Measurements from ENCODE around the gene VPS25.

DNA sequence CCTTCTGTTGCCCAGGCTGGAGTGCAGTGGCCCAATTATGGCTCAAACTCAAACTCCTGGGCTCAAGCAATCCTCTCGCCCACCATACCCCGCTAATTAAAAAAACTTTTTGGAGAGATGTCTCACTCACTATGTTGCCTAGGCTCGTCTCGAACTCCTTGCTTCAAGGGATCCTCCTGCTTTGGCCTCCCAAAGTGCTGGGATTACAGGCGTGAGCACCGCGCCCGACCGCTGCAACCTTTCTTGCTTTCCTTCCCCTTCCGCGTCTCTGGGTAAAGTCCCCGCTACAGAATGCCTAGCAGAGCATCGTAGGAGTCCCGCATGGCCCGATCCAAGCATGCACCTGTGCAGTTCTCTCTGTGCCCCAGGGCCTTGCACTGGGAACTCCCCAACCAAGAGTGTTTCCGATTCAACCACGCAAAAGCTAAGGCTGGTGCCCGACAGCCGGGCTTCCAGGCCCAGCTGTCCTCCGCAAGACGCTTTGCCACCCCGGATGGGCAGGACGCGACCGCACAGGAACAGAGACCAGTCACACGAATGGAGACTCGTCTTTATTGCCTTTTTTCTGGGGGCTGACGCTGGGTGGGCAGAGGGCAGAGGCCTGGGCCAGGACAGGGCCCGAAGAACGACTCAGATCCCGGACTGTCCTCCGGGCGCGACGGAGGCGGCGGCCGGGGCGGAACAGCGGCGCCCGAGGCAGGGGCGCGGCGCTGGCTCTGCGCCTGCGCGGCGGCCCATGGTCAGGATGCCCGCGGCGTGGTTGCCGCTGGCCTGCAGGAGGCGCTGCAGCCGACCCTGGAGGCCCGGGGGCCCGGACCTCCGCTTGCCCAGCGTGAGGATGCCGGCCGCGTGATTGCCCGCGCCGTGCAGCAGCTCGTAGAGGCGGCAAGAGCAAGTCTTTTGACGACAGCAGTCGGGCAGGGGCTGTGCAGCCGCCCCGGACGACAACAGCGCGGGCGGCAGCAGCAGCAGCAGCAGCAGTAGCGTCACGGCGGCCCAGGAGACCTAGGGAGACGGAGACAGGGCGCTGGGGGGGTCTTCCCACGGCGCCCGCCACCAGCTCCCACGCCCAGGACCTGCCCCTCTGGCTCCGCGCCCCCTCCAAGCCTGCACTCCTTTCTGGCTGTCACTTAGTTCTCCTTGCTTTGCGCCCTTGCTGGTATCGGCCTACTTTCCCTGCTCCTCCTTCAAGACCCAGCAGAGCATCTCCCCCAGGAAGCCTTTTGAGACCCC, 1.3 kb downstream of the HCRT start:
- RRBS, result 2% methylated on average over 15 of the region's 88 CpGs

- RRBS, result no CpG with 5 or more reads among the region's 7 CpGs
Observed at GRCh38 chr17:42273509-42274355, 2.5 kb downstream of the STAT5B start.

DNA sequence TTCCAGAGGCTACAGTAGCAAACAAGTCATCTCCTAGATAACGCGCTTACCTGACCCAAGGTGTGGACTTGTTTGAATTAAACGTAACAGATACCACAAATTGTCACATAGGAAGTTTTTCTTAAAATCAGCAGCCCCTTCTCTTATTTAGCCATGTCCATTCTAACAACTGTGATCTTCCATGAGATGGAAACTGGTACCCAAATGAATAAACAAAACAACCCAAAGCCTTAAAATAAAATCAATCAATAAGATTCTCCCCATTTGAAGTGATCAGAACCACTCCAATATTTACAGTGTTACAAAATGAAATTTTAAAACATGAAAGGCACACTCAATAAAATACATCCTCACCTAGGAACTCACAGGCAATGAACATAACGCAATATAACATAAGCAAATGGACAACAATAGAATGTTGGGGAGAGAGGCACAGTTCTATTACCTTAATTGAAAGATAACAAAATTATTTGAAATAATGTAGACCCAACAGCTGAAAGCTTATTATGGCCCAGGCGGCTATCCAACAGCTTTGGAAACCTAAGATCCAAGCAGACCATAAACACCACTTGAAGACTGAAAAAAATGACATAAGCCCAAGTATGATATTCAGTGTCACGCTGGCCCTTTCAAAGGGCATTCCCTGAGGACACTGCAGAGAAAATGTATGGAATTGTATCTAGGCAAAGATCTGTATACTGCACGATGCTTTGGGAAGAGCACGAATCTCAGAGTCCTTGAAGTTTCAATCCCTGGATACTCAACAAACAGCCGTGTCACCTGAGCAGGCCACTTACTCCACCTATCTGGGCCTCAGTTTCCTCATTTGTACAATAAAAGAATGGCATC, 1.6 kb downstream of the STAT5B start:
- RRBS, result no CpG with 5 or more reads among the region's 9 CpGs

DNA sequence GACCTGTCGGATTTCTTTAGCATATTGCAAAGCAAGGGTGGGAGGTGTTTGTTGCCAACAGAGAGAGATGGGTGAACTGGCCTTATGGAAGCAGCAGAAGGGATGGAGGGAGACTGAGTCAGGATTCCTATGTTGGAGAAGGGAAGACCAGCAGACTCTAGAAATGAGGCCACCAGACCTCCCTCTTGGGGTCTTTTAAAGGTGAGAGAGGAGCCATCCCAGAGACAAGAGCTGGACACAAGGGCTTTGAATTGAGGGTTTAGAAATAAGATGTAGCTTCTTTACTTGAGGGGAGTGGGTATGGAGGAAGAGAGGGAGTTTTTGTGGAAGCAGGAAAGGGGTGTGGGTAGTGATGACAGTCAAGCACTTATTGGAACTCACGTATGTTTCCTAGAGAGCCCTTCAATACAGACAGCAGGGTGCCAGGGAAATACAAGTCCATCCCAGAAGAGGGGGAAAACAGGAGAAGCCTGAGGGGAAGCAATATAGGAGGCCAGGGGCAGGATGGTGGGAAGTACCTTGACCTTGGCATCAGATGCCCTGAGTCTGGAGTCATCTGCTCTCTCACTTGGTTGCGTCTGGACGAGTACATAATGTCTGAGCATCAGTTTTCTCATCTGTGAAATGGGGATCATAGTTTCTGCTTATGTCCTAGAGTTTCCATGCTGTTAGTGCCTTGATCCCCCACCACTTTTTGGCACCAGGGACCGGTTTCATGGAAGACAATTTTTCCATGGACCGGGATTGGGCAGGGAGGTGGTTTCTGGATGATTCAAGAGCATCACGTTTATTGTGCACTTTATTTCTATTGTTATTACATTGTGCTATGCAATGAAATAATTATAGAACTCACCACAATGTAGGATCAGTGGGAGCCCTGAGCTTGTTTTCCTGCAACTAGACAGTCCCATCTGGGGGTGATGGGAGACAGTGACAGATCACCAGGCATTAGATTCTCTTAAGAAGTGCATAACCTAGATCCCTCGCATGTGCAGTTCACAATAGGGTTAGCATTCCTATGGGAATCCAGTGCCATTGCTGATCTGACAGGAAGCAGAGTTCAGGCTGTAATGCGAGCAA, 2.2 kb downstream of the STAT5A start:
- RRBS, result no CpG with 5 or more reads among the region's 9 CpGs

DNA sequence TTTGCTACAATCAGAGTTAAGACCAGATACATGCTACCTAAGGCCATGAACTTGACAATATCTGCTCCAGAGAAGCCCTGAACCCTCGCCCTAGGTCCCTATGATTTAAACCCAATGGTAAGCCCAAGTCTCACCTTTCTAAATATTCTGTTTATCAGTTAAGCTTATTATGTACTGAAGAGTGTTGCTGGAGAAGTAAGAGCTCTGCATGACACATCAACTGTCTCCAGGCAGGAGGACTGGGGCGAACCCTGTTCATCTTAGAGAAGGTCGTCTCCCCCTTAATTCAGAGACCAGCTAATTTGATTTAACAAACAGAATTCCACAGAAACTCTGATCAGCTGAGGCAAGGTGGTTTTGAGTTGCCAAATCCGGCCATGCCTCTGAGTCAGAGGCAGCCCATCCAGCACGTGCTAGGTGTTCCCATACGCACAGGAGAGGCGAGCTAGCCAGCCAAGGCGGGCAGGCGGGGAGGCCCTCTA, 25.4 kb downstream of the STAT5A start:
- RRBS, result no CpG with 5 or more reads among the region's 9 CpGs

GRCh38 chr17:42472525-42473604, 14.2 kb downstream of the ATP6V0A1 start:
- RRBS, result no CpG with 5 or more reads among the region's 16 CpGs

GRCh38 chr17:42562987-42563561, 1.1 kb downstream of the COASY start:
- RRBS, result no CpG with 5 or more reads among the region's 23 CpGs

DNA sequence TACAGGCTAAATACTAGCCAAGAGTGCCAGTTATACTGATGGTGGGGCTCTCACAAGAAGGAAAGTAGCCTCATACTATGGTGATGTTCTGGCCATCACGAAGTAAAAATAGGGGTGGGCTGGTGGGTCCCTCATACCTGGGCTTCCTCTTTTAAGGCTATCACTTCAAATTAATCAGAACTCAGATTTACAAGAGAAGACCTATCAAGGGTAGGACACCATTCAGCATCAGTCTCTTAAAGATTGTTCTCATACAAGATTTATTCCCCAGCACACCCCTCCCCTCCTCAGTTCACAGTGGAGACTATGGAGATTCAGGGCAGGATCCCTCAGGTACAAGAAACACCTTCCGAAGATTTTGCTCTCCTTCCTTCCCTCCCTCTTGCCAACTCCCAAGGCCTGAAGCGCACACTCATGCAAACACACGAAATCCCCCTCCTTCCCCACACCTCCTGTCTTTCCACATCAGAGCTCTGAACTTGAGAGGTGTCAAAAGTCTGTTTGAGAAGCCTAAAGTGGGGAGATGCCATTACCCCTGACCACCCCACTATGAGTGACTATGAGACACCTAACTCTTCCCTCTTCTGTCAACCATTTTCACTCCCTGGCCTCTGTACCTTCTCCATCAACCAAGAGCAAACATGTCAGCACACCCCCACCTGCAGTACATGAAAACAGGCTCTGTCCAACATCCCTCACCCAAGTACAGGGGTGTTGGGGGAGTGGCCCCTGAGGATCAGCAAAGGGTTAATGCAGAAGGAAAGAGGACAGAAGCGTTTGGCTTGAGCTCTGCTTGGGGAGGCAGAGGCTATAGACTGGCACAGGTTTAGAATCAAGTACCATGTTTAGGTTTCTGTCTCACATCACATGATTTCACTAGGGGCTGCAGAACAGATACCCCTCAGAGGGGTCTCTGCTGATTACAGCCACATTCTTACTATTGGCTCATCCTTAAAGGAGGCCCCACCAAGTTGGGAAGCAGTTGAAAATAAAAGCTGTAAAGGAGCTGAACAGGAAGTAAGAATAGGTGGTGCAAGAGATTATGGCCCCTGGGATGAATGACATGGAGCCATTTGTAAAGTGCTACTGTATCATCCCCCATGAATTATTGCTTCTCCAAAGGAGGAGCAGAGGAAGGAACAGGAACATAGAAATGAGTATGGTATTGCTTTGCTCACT, 2.1 kb upstream of the PSMC3IP start:
- RRBS, result no CpG with 5 or more reads among the region's 5 CpGs

DNA sequence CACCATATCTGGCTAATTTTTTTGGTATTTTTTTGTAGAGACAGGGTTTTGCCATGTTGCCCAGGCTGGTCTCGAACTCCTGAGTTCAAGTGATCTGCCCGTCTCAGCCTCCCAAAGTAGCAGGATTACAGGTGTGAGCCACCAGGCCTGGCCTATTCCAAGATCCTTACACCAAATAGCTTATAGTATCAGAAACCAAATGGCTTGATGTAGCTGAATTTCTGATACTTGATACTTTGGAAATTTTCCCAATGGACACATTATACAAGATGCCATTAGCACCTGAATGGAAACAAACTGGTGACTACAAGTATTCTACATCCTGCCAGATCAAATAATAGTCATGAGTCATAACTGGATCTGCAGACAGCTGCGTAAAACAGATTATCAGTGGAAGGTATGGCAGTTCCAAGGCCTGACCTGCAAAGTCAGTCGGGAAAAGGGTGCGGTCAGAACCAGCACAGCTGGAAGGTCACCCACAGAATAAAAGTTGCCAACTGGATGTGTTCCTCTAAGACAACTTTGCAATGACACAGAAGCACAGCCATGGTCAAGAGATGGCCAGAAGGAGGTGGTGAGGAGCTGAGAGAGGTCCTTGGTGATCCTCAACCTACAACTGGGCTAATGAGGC, 14.6 kb downstream of the TUBG1 start:
- RRBS, result no CpG with 5 or more reads among the region's 5 CpGs

GRCh38 chr17:42749012-42749641, 4.3 kb upstream of the EZH1 start:
- RRBS, result no CpG with 5 or more reads among the region's 9 CpGs

DNA sequence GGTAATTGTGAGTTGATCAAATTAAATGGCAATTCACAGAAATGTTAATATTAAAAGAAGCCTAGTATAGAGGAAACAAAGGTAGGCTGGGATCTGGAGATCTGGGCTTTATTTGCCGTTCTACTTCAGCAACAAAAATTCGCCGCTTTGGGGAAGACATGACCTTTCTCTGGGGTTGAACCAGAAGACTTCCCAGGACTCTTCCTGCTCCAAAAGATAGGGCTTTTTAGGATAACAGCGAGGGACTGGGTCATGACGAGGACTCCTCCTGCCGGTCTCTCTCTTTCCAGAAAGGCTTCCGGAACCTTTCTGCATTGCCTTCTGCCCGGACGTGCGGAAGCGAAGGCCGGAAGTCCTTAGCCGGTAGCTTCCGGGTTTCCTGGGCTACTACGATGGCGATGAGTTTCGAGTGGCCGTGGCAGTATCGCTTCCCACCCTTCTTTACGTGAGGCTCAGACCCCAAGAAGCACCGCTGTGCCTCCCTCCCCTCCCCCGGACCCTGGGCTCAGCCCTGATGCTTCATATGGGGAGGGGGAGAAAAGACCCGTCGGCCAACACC, at the start of gene VPS25:
Gene VPS25 (plus strand): TSS at position 366 of the 559 bp plus-strand sequence.
- RRBS, result 0% methylated on average over 1 of the region's 24 CpGs

DNA sequence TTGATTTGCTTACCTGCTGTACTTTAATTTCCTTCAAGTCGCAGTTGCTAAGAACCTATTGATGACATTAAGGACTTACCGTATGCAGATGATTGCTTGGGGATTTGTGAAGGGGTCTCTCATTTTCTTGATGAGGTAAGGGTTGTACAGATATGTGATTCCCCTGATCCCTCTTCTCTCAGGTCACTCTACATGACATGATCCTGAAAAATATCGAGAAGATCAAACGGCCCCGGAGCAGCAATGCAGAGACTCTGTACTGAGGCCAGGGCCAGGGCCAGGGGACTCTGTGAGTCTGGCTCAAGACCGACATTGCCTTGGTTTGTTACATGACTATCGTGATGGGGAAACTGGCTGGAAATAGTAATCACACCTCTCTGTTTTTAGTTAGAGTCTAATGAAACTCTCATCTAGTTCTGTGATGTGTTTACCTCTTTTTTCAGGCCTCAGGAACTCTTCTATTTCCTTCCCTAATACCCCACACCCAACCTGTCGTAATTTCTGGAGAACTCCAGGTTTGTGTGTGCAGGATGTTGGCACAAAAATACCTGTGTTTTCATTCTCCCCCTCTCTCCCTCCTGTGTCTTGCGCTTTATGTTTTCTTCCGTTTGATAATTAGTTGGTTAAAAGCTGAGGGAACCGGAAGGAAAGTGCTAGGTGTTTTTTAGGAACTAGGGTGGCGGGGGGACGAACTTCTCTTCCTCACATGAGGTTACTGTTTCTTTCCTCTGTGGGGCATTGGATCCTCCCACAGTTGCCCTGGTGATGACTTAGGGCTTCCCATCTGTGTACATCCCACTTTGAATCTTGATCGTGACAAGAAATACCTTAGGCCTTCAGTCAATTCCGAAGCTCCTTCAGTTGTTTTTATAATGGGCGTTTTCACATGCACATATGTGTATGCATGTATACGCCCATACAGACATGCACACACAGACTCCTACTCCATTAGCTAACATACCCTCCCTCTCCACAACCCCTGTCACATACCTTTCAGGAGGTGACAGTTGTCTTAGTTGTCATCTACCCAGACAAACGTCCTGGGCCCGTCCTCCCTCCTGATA, 2.7 kb upstream of the AOC2 start:
- RRBS, result no CpG with 5 or more reads among the region's 19 CpGs

DNA sequence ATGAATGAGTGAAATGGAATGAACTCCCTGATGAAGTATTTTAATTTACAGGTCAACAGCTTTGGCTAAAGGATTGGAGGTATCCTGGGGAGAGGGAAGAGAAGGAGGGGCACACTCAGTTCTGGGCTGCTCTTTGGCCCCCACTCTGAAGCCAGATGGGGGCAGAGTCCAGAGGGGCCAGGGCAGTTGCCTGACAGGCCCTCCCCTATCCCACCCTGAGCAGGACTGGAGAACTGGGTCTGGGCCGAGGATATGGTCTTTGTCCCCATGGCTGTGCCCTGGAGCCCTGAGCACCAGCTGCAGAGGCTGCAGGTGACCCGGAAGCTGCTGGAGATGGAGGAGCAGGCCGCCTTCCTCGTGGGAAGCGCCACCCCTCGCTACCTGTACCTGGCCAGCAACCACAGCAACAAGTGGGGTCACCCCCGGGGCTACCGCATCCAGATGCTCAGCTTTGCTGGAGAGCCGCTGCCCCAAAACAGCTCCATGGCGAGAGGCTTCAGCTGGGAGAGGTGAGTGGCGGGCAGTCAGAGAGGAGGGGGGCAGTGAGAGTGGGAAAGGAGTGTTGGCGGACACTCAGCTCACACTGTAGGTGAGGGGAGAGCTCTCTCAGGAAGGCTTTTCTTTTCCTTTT, 3.3 kb downstream of the AOC3 start:
- RRBS, result 69% methylated on average over 2 of the region's 12 CpGs

GRCh38 chr17:42895113-42895552, 5.5 kb upstream of the G6PC1 start:
- RRBS, result no CpG with 5 or more reads among the region's 2 CpGs

DNA sequence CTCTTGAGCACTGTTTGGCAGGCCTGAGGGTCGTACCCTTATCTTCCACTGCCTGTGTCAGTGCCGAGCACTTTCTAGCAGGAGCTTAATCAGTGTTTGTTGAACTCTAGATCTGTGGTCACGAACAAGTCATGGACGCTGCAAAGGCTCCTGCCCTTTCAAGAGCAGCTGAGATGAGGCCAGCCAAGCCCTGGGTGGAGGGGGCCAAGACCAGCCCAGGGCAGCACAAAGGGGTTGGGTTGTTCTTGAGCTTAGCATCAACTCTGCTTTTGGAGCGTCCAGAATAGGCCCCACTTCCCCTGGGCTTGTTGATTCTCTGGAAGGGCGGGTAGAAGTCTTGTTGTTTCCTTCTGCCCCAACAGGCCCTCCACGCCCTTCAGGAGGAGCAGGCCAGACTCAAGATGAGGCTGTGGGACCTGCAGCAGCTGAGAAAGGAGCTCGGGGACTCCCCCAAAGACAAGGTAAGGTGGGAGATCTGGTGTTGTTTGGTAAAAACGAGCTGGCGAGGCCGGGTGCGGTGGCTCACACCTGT, 5.3 kb downstream of the IFI35 start:
- RRBS, result no CpG with 5 or more reads among the region's 12 CpGs

- RRBS, result no CpG with 5 or more reads among the region's 14 CpGs
Observed at GRCh38 chr17:43017758-43018476, 4.3 kb downstream of the VAT1 start.

DNA sequence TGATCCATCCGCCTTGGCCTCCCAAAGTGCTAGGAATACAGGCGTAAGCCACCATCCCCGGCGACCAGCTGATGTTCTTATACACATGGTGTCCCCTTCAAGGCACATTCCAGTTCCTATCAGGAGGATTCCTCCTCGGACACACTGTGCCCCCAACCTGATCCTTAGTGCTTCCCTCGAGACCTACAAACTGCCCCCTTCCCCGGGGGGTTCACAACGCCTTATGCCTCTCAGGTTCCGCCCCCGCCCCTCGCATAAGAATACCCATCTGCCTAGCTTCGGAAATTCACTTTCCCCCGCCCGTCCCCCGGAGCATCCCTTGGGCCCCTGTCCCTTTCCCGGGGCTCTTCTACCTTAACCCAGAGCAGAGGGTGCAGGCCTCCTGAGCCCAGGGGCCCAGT, 1.6 kb upstream of the NBR1 start:
- RRBS, result 2% methylated on average over 6 of the region's 16 CpGs

- RRBS, result no CpG with 5 or more reads among the region's 9 CpGs
Observed at GRCh38 chr17:43205342-43205944, 6.2 kb upstream of the TMEM106A start.

DNA sequence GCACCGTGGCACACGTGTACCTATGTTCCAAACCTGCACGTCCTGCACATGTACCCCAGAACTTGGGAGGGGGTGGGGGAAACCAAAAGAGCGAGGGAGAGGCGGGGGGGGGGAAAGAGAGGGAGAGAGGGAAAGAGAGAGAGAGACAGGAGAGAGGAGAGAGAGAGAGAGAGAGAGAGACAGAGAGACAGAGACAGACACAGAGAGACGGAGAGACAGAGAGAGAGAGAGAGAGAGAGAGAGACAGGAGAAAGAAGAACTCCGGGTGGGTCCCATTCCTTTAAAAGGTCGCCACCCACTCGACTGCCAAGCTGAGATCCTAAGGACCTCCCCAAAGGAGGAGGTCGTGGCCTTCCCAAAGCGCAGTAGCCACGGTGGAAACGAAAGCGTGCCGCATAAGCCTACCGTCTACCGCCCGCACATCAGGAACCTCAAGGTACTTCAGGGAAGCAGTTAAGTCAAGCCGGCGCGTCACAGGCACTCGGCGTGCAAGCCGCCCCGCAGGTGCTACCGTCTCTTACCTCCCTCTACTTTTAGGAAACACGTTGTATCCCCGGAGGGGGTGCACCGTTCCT, 44.2 kb upstream of the CCDC200 start:
- RRBS, result no CpG with 5 or more reads among the region's 29 CpGs

DNA sequence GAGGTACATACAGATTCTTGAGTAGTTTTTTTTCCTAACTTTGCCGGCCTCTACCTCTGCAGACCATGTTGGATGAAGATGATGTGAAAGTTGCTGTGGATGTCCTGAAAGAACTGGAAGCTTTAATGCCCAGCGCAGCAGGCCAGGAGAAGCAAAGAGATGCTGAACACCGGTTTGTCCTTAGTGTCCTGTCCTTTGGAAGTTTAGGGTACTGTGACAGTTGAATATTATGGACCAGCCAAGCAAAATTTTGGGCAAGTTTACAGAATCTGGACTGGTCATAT, 8.3 kb downstream of the DHX8 start:
- RRBS, result no CpG with 5 or more reads among the region's 3 CpGs

Measured in non-pigmented ciliary epithelial cell (primary cell).